Mucosa of descending colon (tissue), 1 donor: ENCODE measurements around a stretch of chr15.

- PRO-cap = bidirectional peak, plus-strand start at chr15:98548405, minus-strand start at chr15:98548222
These were observed 100.5 kb upstream of the IGF1R start for GRCh38 chr15:98547495-98548620.

DNA sequence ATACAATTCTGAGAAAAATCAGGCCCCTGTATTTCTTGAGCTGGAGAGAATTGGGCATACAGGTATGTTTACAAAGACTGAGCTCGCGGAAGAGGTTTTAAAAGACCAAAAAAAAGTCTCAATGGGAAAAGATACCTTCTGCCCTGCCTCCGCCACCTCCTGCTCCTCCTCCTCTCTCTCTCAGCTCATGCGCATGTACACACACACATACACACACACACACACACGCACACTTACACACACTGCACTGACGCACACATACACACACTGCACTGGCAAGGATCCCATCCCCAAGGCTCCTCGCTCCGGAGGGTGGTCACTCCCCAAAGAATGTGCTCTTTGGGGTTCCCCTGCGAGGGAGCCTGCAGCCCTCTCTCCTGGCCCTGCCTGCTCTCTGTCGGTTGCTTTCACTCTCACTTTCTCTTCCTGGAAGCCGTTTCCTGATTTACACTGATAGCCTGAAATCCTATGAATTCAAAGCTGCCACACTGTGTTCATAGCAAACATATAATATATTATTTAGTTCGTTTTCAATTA lies 48.0 kb upstream of the IGF1R start:
- PRO-cap = no peak

DNA sequence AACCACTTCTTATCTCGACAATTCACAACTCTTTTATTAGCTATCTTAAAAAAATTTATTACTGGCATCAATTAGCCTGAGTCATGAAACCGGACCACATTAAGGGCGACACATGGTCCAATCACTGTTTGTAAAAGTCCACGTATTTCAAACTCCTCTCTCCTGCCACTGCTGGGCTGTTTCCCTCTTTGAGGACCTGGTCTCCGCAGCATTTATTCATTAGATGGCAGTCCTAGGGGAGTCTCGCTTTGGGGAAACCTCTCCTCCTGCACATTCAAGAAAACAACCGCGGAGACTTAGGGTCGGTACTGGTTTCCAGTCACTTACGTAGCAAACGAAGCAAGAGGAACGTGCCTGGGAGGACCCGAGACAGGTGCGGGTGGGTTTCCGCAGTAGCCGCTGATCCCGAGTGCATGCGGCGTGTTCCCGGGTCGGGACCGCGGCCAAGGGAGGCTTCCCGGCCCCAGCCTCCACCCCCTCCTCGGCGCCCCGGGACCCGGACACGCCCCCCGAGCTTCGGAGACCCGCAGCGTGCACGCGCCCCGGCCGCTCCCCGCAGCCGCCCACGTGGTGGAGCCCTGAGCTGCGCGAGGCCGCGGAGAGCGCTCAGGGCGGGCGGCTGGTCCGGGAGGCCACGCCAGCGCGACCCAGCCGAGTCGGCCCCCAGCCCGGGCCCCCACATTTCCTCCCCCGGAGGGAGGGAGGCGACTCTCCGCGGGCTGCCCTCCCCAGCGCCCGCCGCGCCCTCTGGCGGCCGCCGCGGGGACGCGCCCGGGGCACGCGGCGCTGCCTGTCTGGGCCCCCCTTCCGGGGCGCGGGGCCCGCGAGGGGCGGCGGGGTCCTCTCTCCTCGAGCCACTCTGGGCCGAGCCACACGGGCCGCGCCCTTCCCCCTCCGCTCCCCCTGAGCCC lies 1.2 kb upstream of the IGF1R start:
- PRO-cap = no peak

GRCh38 chr15:98671149-98672032 lies 23.1 kb downstream of the IGF1R start:
- PRO-cap = no peak

GRCh38 chr15:98760898-98761293 lies 112.6 kb downstream of the IGF1R start:
- PRO-cap = no peak

GRCh38 chr15:98769750-98770343 lies 121.5 kb downstream of the IGF1R start:
- PRO-cap = no peak

DNA sequence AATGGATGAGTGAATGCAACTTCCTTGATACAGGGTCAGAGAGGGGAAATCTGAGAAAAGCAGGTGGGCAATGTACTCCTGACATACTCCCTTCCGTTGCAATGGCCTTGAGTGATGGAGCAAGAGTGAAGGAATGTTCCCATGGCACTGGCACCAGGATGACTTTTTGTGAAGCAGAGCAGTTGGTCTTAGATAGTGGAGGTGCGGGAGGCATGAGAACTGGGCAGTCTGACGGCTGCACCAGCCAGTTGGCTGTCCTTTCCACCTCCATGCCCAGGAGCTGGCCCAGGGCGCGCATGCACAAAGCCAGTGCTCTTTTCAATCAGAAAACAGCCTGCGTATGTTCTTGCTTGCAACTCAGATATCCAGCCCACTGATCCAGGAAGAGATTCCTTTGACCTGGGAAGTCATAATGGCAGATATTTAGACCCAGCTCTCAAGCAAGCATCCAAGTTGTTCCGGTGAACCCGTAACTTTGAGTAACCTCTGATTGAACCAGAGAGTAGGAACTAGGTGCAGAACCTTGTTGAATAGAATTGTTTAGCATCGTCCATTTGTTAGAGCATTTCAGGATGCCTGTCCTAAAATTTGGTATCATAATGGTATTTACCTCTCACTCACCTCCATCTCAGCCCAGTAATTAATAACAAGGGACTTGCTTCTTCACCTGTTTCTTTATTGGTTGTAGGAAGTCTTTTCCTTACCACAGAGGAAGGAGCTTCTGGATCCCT lies 136.7 kb downstream of the PGPEP1L start:
- PRO-cap = no peak

DNA sequence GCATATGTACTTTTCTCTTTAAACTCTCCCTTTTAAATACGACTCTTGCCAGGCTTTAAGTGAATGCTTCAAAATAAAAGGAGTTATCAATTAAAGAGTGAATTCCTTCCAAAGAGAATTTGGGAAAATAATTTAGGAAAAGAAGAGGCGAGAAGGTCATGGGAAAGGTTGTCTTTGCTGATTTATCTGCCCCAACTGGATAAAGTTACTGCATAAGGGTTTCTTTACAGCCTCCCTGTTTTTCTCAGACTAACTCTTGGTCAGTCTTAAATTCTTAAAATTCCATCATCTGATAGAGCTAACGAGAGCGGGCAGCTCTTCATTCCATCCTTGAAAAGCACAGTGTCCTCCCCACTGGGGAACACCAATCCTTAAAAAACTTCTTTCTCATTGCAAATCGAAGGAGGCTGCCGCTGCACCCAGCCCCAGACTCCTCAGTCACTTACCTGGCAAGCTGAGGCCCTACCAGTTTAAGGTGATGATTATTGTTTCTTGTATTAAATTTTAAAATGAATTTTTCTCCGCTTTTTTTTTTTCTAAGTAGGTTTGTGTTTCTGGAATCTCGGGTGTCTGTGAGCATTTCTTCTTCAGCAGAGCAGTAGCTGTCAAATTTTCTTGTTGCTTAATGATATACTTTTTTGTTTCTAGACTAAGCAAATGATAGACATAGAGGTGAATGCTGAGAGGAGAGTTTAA lies 107.2 kb downstream of the PGPEP1L start:
- PRO-cap = no peak

GRCh38 chr15:98939069-98939618 lies 68.4 kb downstream of the PGPEP1L start:
- PRO-cap = no peak

GRCh38 chr15:98951602-98951999 lies 56.0 kb downstream of the PGPEP1L start:
- PRO-cap = no peak

DNA sequence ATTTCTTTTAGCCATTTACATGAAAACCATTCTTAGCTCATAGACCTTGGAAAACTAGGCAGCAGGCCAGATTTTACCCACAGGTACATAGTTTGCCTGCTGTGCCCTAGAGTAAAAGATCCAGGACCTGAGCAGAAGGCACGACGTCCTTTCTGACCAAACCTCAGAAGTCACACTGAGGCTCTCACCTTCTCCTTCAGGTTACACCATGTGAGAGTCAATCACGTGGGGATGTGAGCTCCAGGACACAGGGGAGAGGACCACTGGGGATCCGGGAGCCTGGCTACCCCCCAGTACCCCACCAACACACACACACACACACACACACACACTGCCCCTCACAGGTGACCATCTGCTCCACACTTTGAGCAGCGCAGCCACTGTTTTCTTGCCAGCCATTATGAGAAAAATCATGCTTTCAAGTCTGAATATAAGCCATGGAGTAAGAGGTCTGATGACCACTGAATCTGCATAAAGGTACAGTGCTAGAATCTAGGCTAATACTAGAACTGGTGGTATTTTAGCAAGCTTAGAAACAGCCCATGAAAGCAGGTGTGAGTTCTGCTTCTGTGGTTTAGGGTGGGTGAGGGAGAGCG lies 55.5 kb downstream of the PGPEP1L start:
- PRO-cap = no peak

GRCh38 chr15:99104660-99104945 lies 277 bp upstream of the SYNM start:
- PRO-cap = no peak

DNA sequence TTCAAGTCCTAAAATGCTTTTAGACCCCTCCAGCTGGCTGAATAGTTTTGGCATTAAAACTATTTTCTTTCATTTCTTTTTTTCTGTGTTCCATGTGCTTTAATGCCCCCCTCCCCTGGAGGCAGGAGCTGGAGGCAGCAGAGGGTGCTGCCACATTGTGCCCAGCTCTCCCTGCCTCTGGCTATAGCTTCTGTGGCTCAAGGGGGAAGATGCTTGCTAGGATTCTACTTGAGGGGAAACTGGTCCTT lies 3.9 kb downstream of the SYNM start:
- PRO-cap = no peak

- PRO-cap = no peak
These were observed 33.8 kb downstream of the SYNM start for GRCh38 chr15:99138685-99139033.

DNA sequence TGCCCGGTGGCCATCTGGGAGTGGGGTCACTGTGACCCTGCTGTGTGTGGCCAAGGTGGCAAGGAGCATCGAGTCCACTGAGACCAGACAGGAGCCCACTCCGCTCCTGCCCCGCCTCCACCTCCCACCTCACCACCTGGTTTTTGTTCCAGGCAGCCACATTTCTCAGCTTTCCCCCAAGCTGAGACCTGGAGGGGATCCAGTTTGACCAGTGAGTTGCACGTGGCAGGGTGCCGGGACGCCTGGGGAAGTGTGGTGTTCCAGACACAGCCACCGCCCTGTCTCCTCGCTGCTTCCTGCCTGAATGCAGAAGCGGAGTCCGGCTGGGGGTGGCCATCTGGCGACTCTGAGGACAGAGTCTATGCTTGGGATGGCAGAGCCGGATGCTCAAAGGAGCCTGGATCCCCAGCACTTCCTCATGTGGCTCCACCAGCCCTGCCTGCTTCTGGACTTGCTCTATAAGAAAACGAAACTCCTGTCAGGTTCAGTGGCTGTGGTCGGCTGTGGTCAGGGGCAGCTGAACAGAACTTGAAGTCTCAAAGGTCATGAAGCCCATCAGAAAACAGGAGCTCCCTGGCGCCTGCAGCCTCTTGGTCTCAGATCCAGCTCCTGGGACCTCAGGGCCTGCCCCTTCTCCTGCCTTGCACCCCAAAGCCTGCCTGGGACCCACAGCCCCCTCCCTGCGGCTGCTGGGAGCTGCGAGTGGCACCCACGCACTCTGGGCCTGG lies 113.0 kb upstream of the MEF2A start:
- PRO-cap = unidirectional peak, plus-strand start at position 390 of the sequence; unidirectional peak, plus-strand start at position 487 of the sequence

GRCh38 chr15:99486045-99486911 lies 79.5 kb upstream of the MEF2A start:
- PRO-cap = bidirectional peak, plus-strand start at chr15:99486658, minus-strand start at chr15:99486554

DNA sequence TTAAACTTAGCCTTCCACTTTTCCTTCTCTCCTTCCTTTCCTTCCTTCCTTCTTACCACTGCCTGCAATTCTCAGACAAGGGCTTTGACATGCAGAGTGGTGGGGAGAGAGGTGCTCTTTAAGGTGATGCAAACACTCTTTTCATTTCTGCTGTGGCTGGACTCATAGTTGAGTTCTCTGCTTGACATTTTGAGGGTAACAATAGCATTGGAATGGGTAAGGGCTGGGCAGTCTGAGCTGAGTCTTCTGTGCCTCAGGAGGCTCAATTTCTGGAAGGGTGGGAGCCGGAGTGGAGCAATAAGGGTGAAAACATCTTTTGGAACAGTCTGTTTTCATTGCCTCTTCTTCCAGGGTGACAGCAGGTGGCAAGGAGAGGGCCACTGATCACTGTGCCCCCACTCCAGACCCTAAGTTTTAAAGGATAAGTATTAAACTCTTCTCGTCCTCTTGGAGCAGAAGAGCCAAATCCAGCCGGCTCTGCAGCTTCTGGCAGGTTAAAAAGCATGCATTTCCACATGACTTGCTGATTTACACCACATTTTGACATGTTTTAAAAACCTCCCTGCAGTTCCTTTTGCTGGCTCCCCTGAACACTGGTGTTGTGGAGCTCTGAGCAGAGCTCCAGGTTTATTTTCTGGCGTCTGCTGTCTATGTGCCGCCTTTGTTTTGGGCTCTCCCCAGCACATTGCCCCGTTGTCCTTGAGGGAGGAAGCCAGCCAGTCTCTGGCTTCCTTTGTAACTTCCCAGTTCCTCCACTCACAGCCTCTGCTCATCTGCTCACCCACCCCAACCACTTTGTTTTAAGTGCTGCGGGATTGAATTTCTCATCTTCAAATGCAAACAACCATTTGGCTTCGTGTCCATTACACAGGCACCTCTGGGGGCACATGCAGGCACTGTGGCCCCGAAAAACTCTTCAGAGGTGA lies 1.8 kb upstream of the MEF2A start:
- PRO-cap = no peak

DNA sequence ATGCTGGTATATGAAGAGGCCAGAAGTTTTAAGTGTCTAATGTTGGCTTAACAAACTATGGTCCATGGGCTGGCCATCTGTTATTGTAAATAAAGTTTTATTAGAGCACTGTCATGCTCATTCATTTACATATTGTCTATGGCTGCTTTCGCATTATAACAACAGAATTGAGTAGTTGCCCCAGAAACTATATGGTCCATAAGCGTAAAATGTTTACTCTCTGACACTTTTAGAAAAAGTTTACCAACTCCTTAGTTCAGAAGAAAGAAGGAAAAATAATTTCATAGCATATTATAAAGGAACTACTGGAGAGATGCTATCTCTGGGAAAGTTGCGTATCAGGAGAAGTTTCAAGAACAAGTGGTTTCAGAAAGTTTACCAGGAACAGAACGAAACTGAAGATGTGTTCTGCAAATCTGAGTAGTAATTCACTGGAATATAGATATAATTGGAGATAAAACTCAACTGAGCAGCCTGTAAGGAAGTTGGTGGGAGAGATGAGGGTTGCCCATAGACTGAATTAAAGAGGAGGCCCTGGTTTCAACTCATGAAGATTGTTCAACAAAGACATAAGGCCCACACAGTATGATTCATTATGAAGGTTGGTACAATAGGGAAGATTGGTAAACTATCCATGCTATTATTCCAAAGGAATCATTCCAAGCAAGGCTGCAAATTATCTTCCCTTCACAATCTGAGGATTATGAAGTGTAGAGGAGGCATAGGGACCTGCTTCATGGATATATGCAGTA lies 68.1 kb downstream of the MEF2A start:
- PRO-cap = no peak

DNA sequence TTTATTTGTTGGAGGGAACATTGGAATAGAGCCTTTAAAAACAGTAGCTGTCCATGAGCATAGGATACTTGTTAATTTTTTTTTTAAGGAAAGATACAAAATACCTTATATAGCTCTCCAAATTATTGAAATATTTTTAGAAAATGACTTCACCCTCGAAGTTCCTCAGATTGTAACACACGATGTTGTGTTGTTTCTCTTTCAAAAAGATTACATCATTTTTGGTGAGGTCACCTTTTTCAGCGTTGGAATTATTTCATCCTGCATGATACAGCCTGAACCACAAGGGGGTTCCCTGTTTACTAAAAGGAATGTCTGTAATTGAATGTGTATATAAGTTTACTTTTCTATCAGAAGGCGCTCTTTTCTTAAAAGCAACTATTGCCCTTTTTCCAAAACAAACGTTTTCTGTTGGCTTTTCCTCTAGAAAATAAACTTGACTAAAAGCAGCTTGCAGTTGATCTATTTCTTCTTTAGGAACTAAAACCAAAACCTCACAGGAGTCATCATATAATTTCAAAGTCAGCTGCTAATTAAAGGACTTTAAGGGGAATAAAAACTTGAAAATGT lies 29.6 kb downstream of the LYSMD4 start:
- PRO-cap = no peak

- PRO-cap = no peak
These were observed 245.6 kb downstream of the ADAMTS17 start for GRCh38 chr15:100096169-100096526.